ENCODE measurements around a stretch of chr17.

DNA sequence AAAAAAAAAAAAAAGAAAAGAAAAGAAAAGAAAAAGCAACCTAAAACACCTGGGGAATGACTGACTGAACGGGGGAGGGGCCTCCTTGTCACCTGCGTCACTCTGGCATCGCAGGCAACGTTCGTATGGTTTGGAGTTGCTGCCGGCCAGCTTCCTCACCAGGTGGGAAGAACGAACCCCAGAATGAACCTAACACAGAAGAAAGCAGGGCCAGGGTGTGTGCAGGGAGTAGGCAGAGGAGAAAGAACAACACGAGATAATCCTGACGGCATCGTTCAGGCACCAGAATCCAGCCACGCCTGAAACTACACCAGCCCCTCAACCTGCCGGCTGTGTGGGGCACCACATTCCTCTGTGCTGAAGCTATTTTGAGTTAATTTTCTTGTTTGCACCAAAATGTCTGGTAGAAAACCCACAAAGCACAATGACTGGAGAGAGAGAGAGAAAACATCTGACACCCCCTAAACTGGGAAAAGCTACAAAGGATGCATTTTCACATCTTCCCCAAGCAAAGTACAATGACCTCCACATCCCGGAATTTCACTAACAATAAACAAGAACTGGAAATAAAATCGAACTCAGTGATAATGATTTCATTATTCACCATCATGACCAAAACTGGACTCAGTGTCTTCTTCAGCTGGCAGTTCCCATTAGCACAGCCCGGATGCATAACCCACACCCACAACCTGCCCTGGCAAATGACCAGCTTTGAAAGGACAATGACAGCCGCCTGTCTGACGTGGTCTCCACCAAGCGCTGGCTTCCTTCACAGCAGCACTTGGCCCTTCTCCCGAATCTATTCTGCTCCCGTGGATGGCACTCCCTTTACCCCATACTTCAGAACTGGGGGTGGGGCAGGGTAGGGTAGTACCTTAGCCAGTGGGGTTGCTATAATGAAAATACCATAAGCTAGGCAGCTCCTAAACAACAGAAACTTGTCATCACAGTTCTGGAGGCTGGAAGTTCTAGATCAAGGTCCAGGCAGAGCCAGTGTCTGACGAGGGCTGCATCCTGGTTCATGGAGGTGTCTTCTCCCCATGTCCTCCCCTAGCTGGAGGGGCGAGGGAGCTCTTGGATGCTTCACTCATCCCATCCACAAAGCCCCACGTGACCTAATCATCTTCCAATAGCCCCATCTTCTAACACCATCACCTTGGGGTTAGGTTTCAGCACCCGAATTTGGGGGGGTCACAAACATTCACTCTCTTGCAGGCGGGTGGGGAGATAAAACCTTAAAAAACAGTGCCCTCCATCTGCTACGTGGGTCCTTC is 23.4 kb downstream of the RAB40B start:
- RRBS = 100% methylated on average over 1 of the region's 26 CpGs

- RRBS = no CpG with 5 or more reads among the region's 11 CpGs
Observed at GRCh38 chr17:82702942-82703179, 4.4 kb upstream of the RAB40B start.

GRCh38 chr17:82776505-82776980 is 24.7 kb downstream of the TBCD start:
- RRBS = no CpG with 5 or more reads among the region's 16 CpGs

DNA sequence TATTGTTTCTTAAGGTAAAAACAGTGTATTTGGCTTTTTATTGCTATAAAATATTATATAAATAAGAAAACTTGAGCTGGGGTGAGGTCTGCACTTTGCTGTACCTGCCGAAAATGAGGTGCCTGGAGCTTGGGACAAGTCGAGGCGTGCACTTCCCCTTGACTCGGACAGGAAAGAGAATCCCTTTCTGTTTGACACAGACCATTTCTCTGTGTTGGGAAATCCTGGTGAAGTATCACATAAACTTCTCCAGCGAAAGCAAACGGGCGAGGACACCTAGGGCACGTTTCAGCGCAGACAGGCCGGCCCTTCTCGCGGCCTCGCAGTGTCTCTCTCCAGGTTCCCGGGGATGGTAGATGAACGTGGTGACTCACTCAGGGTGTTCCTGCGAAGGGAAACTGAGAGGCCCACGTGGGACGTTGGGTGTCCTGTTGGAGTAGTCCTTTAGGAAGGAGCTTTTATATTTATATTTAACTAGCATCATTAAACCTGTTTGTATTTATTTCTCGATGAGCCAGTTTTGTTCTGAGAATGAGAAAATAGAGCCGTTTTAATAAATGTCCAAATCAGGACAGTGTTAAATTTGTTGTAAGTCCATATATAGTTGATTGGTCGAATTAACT is 36.3 kb upstream of the ZNF750 start:
- RRBS = no CpG with 5 or more reads among the region's 21 CpGs

GRCh38 chr17:82893828-82894154 is 54.0 kb upstream of the ZNF750 start:
- RRBS = no CpG with 5 or more reads among the region's 10 CpGs

DNA sequence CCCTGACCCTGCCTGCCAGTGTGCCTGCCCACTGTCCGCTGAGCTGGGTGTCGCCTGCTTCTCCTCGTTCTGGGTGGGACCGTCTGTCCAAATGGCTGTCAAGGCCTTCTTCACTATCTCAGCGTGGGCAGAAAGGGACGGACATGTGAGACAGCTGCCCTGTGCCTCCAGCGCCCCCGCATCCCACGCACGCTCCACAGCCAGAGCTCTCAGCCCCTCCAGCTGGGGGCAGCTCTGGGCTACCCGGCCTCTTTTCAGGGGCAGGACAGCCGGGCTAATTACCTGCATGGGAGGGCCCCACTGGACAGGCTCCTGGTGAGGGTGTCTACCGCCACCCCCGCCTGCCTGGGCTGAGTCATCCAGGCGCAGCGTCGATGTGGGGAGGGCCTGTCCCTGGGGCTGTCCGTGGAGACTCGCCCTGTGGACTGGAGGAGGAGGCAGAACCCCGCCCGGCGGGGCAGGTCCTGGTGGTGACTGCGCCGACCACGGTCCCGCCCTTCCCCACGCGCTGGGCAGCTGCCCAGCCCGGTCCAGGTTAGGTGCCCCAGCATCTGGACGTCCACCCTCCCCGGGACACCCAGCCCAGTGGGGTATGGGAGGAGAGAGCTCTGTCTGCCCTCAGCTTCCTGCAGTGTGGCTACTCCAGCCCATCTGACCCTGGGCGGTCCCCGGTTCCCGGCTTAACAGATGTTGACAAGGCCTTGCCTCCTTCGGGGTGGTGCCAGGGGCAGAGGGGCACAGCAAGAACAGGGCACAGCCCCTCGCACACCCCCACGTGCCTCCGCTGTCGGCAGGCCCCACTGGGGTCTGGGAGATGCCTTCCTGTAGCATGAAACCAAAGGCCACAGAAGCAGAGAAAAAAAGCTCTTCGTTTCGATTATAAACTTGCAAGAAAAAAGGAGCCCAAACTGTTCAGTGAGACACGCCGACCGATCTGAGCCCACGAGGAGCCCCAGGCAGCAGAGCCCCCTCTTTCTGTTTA is 5.8 kb upstream of the METRNL start:
- RRBS = 51% methylated on average over 12 of the region's 45 CpGs

DNA sequence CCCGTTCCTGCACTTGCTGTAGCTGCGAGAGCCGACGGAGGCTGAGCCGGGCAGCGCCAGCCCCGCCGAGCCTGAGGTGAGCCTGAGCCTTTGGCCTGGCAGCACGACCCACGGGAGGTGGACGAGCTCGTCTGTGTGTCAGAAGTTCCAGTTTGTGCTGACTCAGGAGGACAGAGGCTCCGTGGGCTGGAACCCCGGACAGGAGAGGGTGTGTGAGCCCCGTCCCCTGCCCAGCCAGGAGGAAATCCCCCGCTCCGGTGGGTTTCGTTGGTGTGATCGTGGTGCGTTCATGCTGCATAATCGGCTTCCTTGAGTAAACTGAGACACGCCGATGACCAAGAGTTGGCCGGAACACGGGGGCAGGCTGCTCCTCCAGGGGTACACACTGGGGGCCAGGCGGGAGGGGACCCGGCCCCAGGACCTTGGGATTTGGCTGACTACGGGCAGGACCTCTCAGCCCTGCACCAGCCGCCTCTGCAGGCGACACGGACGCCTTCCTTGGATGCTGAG is 8.4 kb downstream of the METRNL start:
- RRBS = 92% methylated on average over 9 of the region's 32 CpGs

DNA sequence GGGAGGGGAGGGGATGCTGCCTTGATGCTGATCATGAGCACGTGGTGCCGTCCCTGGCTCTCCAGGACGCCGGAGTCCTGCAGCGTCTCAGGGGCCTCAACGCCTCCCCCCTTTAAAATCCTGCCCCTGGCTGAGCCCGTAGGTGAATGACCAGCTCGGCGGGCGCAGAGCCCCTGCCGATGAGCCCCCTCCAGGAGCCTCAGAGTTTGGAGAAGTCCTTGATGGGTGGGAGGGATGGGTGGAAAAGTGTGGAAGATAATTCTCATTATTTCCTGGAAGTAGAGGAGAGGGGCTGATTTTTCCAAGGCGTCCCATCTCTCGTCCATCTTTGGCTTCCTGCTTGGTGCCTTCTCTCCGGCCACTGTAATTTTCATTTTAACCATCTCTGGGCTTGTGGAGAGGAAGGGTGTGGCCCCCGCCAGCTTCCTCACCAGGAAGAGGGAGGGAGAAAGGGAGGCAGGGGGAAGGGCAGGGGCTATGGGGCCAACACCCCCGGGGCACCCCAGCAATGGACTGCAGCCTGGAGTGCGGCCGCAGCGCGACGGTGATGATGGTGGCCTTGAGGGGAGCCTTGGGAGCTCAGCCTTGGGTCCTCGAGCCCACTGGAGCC is 9.3 kb downstream of the METRNL start:
- RRBS = 90% methylated on average over 4 of the region's 22 CpGs

DNA sequence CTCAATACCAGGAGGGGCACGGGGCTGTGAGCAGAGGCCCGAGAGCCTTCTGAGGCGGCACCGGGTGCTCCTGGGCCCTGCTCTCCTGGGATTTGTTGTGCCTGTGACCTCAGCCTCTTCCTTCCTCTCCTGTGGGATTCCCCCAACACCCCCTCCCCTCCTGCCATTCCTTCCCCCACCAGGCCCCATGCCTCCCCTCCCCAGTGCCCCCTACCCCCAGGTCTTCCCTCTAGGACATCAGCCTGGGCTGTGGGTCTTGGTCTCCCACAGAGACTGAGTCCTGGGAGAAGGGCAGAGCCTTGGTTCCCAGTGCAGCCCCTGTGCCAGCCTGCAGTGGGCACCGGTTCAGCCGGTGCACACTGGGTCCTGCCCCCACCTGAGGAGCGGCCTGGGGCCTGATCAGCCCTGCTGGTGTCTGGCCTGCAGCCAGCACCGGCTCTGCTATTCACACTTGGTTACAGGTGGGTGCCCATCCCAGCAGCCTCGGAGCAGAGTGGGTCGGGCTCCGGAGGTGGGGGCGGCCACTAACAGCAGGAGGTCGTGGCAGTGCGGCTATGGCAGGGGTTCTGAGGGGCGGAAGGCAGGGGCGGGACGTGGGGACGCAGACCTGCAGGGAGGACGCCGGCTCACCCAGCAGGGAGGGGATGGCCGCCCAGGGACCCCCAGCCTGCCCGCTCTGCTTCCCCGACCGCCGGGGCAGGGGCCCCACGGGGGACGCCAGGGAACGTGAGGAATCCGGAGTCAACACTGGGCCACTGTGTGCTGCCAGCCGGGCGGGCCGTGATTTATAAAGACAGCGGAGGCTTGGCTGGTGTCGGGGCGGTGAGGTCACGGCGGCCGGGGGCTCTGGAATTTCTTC is 20.1 kb downstream of the METRNL start:
- RRBS = 47% methylated on average over 25 of the region's 38 CpGs

GRCh38 chr17:83125908-83126242 is 46.5 kb downstream of the METRNL start:
- RRBS = no CpG with 5 or more reads among the region's 8 CpGs

- RRBS = no CpG with 5 or more reads among the region's 13 CpGs
Observed at GRCh38 chr17:83192251-83192872, 113.0 kb downstream of the METRNL start.

Data from HCT116 (cell line).